ENCODE measurements around the genes TMEM201, LZIC, KIF1B, PEX14 and SRM.

GRCh38 chr1:9569188-9570034 lies 19.3 kb upstream of the TMEM201 start:
- RRBS = no CpG with 5 or more reads among the region's 8 CpGs

- RRBS = 1% methylated on average over 63 of the region's 145 CpGs
Observed at GRCh38 chr1:9588211-9589359, at the start of gene TMEM201. Gene TMEM201 (plus strand): TSS chr1:9588911.

DNA sequence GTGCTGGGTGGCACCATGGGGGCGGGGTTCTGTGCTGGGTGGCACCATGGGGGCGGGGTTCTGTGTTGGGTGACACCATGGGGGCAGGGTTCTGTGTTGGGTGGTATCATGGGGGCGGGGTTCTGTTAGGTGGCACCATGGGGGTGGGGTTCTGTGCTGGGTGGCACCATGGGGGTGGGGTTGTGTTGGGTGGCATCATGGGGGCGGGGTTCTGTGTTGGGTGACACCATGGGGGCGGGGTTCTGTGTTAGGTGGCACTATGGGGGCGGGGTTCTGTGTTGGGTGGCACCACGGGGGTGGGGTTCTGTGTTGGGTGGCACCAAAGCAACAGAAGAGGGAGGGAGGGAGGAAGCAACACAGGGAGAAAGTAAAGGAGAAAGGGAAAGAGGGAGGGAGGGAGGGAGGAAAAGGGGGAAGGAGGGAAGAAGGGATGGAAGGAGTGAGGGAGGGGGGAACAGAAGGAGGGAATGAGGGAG lies 55.2 kb downstream of the CLSTN1 start:
- RRBS = no CpG with 5 or more reads among the region's 7 CpGs

DNA sequence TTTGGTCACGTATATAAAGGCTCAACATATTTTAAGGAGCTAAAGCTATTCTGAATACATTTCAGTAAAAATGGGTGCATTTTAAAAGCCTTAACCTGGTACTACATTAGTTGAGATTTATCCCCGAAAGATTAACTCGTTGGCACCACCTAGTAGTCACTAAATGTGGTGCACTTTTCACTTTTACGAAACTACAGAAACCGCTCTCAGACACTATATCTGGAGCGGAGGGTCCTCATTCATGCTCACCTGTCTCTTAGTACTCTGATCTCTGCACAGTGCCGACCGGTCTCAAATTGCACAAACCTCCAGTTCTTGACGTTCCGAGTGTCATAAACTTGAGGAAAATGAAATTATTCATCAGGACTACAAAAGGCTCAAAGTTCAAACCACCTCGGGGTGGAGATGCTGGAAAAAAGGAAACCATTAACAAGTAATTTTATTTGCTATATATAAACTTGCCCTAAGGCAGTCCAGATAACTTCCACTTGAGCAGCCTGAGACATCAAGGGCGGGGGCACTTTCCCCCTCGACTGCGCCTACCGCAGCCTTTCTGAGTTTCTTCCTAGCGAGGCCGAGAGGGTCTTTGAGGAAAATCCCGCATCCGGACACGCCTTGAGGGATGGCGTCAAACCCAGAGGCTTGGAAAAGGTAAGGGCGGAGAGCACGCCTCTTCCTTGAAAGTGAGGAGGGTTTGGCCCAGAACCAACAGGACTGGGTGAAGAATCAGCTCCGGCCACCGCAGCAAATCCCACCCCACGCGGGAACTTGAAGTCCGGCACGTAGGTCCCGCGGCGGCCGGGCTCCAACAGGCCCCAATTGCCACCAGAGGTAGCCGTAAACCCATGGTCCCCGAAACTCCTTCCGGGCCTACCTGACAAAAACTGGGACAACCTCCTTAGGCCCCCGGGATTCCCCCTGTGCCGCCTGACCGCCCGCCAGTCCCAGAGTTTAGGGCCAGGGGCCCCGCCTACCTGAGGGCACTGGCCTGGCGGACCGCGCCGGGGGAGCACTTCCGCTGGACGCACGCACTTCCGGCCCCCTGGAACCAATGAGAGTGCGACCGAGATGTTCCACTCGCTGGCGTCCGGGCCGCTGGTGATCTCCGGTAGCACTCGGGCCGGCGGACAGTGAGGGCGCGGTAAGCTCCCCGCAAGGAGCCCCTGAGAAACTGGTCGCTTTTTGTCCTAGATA lies at the start of gene LZIC:
LZIC (minus strand) TSS at position 1,017 of the 1,194 bp plus-strand sequence.
- RRBS = 2% methylated on average over 21 of the region's 63 CpGs

DNA sequence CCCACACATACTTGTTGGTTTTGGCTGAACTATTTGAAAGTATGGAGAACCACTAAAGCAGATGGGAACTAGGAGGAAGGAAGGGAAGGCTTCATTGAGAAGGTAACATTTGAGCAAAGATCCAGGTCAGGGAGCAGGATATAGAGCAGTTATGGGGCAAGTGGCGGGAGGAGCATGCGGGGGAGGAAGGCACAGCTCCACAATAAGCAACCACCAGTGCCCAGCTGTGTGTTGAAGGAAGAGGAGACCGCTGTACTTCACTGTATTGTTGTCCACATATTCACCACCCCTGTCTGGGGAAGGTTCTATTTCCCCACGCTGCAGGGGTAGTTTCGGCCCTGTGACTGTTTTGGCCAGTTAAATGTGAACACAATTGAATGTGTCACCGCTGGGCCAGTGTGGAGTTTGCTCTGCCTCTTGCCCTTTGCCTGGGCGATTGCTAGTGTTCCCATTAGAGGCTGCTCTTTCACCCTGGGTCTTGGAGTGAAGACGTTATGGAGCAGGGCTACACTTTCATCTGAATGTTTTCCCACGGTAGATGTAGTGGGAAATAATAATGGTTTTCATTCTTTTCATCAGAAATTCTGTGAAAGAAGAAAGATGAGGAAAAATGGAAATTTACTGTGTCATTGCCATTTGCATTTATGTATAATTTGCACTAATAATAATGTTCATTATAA lies 32.6 kb downstream of the UBE4B start:
- RRBS = no CpG with 5 or more reads among the region's 9 CpGs

- RRBS = 2% methylated on average over 49 of the region's 84 CpGs
Observed at GRCh38 chr1:10210415-10210914, at the start of gene KIF1B. Gene KIF1B (plus strand): TSS chr1:10210570.

DNA sequence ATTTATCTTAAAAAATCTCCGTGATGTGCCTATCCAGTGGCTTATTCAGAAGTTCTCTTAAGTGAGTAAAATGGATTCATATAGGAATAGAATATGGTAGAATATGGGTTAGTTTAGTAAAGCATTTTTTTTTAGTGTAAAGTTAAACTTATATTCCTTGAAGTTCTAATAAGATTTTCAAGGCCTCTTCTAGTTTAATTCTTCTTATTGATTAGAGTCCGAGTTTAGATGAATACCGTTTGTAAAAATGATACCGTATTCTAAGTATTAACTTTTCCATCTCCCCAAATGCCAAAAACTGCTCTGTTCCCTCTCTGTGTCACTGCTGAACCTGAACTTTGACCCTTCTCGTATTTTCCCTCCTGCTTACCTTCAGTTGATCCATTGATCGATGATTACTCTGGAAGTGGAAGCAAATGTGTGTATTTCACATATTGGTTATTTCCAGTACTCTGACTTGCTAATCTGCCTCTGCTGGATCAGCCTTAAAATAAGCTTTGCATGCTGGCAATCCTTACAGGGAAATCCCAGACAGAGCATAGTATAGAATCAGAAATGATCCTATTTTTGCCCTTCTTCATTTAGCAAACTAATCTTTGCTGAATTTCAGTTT lies 68.5 kb downstream of the KIF1B start:
- RRBS = no CpG with 5 or more reads among the region's 6 CpGs

DNA sequence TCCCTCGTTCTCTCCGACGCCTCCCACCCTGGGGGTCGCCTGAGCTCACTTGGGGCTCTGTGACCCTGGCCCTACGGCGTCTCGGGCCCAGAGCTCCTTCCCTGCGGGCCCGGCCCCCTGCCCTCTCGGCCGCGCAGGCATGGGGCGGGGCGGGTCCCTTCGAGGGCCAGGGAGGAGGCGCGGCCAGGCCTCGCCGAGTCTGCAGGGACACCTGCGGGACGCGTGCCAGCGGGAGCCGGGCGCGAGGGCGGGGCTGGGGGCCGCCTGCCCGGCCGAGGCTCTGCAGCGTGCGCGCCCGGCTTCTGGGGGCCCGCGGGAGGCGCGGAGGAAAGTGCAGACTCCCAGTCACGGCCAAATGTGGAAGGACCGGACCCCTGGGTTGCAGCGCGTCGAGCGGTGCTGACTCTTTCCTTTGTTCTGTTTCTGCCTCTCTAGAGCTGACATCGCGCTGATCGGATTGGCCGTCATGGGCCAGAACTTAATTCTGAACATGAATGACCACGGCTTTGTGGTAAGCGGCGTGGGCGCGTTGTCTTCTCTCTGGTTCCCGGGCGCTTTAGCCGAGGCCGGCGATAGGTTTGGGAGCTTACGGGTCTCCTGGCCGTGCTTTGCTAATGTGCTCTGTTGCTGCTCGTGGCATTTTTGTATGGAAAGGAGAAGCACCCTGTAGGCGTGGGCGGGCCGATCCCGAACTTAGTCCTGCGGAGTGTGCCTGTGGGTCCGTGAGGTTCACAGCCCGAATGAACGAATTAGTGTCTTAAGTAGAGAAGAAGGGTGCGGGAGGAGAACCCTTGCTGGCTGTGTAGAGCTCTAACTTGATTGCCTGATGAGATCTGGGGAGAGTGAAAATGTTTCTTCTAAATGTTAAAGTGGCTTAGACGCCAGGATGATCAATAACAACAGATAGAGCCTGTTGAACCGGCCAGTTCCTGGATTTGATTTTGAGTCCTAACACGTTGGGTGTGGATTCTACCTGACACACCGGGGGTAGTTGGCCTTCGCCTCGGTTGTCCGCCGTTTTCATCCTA lies 644 bp downstream of the PGD start:
- RRBS = 2% methylated on average over 8 of the region's 78 CpGs

- RRBS = no CpG with 5 or more reads among the region's 30 CpGs
Observed at GRCh38 chr1:10419253-10420202, 10.7 kb upstream of the CENPS start.

- RRBS = no CpG with 5 or more reads among the region's 12 CpGs
Observed at GRCh38 chr1:10457135-10457706, 7.4 kb downstream of the CORT start.

DNA sequence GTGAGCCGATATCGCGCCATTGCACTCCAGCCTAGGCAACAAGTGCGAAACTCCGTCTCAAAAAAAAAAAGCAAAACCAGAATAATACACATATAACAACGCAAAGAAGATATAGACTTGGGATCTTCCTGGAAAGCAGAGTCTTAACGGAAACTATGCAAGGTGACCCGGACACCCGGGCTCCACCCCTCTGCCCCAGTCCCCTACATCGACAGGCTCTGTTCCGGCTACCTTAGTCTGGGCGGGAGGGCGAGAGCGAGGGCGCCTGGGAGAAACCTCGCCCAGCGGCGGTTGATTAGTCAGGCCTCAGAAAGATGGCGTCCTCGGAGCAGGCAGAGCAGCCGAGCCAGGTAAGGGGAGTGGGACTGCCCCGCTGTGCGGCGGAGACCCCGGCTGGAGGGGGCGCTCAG lies at the start of gene PEX14:
PEX14 (plus strand) TSS at position 298 of the 410 bp plus-strand sequence.
- RRBS = 0% methylated on average over 3 of the region's 26 CpGs

DNA sequence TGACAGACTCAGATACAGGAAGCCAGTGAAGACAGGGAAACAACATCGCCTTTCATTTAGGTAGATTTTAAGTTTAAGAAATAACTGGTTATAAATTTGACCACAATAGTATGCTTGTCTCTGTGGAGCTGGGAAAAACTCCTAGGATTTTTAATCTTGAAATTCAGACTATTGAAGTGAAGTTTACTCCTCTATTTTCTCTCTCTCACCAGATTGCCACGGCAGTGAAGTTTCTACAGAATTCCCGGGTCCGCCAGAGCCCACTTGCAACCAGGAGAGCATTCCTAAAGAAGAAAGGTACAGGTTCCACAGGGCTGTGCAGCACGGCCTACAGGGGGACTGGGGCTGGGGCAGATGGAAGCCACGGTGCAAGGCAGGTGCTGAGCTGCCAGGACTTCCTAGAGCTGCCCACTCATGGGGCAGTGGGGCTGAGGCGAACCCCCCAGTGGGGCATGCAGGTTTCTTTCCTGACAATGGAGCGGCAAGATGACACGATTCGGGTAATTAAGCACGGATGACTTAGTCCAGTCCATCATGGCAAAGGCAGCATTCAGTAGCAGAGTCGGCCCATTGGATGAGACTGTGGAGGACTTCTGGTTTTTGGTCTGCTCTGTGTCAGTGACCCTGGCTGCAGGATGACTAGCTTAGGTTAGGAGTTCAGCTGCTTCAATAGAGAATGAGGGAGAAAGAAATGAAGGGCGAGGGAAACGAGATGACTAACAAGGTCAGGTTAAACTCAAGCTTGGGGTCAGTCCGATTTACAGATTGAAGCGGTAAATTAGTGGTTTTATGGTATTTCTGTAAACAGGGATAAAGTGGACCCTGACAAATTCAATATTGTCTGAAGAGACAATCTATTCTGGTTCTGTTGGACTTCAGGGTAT lies 61.5 kb downstream of the PEX14 start:
- RRBS = no CpG with 5 or more reads among the region's 16 CpGs

- RRBS = no CpG with 5 or more reads among the region's 10 CpGs
Observed at GRCh38 chr1:10573960-10575134, 99.6 kb downstream of the PEX14 start.

- RRBS = 97% methylated on average over 7 of the region's 33 CpGs
Observed at GRCh38 chr1:10666362-10667186, 129.9 kb downstream of the CASZ1 start.

DNA sequence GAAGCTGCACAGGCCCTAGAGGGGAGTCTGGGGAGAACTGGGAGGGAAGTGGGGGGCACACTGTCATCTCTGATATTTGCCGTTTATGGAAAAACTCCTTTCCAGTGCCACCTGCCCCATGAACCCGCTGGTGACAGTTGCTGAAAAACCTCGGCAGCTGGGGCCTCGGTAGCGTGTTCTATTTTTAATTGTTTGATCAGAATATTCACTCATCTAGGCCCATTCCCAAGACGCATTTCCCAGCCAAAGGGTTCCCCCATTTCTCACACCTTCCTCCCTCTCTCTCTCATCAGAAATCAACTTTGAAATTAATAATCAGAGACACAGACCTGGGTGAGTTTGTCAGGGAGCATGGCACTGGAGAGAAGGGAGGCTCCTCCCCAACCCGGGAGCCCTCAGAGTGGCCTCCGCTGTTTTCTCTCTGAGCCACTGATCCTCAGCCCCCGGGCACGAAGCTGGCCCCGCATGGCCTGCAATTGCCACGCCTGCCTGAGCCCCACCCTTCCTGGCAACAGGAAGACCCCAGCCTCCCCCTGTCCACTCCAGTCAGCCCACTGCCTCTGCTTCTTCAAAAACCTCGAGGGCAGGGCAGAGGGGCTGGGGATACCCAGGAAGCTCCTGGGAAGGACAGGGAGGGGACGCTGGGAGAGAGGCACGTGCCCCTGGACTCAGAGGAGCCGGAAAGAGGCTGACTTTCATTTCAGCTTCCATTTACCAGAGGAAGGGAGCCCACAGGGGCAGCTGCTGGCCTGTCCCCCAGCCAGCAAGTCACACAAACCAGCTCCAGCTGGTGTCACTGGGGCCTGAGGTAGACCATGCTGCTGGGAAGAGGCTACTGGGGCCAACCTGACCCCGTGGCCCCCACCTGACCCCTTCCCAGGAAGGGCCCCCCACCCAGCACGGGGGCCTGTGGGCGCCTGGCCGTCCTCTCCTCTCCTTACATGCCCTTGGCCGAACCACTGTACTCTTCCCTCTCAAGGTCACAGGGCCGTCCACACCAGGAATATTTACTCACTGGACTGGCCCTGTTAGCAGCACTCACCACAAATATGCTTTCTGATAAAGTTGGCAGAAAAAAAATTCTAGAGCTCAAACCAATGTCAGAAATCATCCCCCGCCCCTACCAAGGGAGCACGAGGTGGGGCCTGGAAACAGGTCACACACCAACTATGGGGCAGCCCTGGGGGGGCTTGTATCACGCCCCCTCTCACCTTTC lies 110.8 kb downstream of the CASZ1 start:
- RRBS = 63% methylated on average over 3 of the region's 25 CpGs

DNA sequence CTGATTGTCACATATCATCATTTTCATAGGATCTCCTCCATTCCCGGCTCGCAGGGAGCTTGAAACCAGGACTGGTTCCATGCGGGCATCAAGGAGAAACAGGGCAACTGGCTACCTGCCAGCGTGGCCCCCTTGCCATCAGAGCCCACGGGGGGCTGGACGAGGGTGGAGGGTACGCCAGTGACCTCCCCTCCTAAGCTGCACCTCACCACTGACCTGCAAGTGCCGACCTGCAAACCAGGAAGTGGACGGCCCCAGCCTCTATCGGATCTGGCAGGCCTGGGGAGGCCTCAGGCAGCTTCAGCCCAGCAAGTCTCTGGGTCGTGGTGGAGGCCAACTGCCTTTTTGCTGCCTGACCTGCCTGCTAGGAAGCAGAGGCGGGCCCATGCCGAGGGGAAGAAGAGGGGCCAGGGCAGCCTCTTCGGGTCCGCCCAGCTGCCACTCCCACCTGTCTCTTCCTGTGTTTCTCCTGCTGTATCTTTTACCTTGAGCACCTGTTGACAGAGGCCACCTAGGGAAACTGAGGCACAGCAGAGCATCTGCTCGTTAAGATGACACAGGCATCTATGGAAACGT lies 74.9 kb downstream of the CASZ1 start:
- RRBS = no CpG with 5 or more reads among the region's 17 CpGs

DNA sequence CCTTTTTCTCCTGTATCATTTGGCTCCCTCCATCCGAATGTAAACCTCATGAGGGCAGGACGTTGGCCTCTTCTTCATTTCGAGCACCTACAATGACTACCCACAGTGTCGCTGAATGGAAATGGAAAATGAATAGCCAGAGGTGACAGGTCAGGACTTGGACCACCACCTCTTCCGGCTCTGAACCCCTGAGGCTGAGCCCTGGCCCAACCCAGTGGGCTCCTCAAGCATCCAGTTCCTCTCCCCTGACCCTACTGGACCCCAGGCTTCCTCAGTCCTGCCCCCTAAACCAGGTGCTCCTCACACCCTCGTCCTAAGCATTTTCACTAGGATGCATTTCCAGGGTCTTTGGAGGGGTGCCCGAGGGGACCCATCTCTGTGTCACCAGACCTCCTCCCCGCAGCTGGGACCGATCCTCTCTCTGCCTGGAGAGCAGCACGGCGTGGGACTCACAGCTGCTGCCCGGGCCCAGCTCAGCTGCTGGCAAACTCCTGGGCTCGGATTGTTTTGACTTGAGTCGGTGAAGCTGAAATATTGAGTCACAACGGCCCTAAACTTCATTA lies 42.1 kb downstream of the CASZ1 start:
- RRBS = no CpG with 5 or more reads among the region's 15 CpGs

- RRBS = no CpG with 5 or more reads among the region's 5 CpGs
Observed at GRCh38 chr1:10818123-10818471, 21.7 kb upstream of the CASZ1 start.

- RRBS = no CpG with 5 or more reads among the region's 31 CpGs
Observed at GRCh38 chr1:11058972-11059448, 808 bp downstream of the SRM start.

GRCh38 chr1:11059449-11060105 lies at the start of gene SRM:
Gene SRM (minus strand): TSS chr1:11060018.
- RRBS = 2% methylated on average over 51 of the region's 80 CpGs